Placental pericyte (primary cell): ENCODE measurements around a stretch of chr2.

GRCh38 chr2:113502941-113503287, 4.4 kb downstream of the FOXD4L1 start:
- CAGE, long polyA plus RNA = no peak

GRCh38 chr2:113675730-113676384, 48.8 kb downstream of the RABL2A start:
- CAGE, long polyA plus RNA = no peak

DNA sequence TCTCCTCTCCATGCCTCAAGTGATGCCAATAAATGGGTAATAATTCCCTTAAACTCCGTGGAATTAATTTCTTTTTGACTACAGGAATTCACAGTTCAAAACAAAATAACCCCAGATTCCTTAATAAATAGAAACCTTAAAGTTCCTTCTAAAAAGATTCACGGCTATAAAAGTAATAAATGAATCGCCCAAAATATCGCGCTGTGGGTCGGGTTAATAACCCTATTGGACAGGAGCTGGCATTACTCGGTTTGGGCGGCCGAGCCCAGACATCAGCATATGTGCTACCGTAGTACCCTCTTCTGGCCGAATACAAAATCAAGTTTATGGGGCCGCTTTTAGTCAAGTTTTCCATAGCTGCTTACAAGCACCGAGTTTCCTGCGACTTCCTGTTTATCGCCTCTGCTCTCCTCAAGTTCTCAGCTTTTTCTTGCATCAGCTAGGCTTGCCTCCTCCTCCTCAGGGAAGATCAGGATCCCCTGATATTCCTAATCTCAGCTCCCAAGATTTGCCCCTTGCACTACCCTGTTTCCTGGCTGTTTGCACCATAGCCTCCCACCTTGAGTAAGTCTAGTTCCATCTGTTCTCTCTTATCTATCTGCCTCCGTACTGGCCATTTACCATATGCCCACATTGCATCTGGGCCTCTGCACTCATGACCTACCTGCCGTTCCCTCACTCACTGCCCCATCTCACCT, 56.2 kb downstream of the SLC35F5 start:
- CAGE, long polyA plus RNA = no peak

DNA sequence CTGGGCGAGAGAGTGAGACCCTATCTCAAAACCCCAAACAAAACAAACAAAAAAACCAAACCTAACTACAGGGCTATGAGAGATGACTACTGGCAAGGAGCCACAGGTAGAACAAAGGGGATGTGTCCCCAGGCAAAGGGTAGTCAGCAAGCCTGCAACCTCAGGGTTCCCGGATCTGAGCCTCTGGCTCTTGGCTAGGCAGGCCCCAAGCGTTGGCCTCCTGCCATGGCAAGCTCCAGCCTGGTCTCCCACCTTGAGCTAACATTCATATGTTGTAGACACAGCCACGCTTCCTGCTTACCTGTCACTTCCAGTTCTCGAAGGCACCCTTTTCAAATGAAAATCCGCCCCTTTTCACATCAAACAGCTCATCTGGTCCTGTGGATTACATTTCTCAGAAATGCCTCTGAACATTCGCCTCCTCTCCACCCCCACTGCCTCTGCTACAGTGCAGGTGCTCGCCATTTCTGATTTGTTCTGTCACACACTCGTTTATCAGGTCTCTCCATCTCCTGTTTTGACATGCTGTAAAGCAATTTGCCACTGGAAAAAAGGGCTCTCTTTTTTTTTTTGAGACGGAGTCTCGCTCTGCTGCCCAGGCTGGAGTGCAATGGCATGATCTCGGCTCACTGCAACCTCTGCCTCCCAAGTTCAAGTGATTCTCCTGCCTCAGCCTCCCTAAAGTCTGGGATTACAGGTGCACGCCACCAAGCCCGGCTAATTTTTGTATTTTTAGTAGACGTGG, 13.1 kb upstream of the ACTR3 start:
- CAGE, long polyA plus RNA = no peak

DNA sequence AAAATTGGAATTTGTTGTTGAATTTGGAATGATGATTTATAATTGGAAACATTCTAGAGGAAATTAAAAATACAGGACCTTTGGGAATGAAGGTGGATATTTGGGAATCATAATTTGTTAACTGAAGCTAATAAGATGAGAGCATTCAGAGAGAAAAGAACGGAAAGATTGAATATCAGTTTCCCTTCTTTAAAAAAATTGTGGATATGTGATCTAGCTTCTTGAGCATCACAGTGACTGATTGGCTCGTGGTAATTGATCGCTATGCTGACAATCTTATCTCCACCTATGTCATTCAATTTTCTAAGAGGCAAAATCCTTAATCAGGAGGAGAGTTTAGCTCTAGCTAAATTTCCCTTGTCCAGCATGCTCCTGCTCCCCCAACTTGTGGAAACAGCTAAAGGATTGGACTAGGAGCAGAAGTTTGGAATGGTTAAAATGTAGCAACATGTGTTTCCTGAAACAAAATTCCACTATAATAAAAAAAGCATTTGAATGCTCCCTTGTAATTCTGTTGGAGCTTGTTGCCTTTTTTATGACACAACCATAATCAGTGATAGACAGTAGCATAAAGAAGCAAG, 6.7 kb downstream of the ACTR3 start:
- CAGE, long polyA plus RNA = no peak

DNA sequence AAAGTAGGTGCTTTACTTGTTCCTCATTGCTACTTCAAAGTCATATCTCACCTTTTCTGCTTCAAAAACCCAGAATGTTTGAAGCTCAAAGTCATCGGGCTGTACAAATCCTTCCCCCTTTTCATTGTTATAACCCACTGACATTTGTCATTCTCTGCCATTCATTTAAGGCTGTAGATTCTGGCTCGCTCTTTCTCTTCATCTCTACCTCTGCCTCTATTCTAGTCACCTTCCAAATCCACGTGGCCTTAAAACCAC, 1119.6 kb downstream of the DPP10 start:
- CAGE, long polyA plus RNA = no peak

GRCh38 chr2:117803667-117804436, 10.6 kb upstream of the DDX18 start:
- CAGE, long polyA plus RNA = no peak

- CAGE, long polyA plus RNA = no peak
These were observed 929 bp downstream of the DDX18 start for GRCh38 chr2:117815567-117815673.

GRCh38 chr2:118077471-118078193, 10.6 kb upstream of the INSIG2 start:
- CAGE, long polyA plus RNA = no peak

DNA sequence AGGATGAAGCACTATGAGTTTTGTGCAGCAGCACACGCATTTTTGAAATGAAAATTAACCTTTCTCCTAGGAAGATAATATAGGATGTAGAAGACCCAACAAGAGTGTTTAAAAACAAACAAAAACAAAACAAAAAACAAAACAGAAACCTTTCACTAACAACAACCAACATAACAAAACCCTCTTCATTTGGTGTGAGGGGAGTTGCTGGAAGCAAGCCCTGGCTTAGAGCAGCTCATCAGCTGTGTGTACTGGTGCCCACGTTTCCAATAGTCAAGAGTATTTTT, 134.3 kb downstream of the INSIG2 start:
- CAGE, long polyA plus RNA = no peak

GRCh38 chr2:118224955-118225326, 136.7 kb downstream of the INSIG2 start:
- CAGE, long polyA plus RNA = no peak

GRCh38 chr2:118604271-118604878, 243.1 kb downstream of the EN1 start:
- CAGE, long polyA plus RNA = no peak

GRCh38 chr2:118808050-118808399, 39.4 kb downstream of the EN1 start:
- CAGE, long polyA plus RNA = no peak

DNA sequence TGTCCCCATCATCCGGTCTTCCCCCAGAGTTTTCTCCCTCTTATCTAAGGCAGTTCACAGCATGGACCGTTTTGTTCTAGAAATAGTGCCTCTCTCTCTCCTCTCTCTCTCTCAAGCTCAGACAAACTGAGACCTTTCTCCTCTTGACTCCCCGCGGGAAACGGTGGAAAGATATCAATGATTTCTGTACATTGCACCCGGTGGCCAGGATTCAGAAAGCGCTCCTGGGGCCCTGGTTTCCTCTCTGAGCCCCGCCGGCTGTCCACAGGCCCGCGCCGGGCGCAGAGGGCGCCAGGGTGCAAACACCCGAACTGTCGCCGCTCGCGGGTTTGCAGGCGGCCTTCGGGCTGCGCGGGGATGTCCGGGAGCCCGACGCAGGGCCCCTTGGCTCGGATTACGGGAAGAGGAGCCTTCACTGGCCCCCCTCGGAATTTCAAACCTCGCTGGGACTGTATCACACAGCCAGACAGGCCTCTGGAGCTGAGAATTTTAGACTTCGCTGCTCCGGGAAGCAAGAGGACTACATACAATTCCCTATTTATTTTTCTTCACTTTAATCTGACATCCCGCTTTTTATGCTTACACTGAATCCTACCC, 5.2 kb upstream of the EN1 start:
- CAGE, long polyA plus RNA = no peak

DNA sequence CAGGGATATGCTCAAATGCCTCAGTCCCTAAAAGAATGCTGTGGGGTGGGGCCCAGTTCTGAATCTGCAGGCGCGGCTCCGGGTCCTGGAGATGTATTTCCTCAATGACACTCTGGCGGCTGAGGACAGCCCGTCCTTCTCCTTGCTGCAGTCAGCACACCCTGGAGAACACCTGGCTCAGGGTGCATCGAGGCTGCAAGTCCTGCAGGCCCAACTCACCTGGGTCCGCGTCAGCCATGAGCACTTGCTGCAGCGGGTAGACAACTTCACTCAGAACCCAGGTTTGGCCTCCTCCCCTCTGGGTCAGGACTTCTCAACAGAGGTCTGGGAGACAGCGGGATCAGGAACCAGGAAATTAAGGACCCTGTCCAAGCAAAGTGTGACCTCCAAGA, 28.1 kb downstream of the MARCO start:
- CAGE, long polyA plus RNA = no peak

DNA sequence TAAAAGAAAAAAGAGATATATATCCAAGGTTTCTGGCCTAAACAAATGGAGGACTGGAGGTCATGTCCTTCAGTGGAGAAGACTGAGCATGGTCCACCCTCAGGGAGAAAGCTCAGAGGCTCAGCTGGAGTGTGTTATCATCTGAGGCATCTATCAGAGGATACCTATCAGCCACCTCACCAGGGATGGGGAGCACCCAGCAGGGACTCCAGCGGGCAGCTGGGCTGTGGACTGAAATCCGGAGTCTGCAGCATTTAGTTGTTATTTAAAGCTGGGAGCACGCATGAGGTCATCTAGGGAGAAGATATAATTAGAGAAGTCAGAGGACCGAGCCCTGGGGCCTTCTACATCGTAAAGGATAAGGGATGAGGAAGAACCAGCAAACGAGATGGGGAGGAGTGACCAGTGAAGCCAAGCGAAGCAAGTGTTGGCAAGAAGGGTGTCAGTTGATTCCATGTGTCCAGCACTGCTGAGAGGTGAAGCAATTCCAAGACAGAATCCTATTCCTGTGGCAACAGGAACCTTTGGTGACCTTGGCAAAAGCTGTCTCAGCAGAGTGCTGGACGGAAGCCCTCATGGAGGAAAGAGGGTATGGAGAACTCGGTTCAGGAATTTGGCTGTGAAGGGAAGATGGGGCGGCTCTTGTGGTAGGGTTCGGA, 70.3 kb downstream of the STEAP3 start:
- CAGE, long polyA plus RNA = no peak

GRCh38 chr2:119305830-119307050, 60.4 kb downstream of the C2orf76 start:
- CAGE, long polyA plus RNA = no peak

GRCh38 chr2:119429466-119430129, 2.1 kb upstream of the TMEM37 start:
- CAGE, long polyA plus RNA = no peak

GRCh38 chr2:119430640-119430963, 1.1 kb upstream of the TMEM37 start:
- CAGE, long polyA plus RNA = no peak

DNA sequence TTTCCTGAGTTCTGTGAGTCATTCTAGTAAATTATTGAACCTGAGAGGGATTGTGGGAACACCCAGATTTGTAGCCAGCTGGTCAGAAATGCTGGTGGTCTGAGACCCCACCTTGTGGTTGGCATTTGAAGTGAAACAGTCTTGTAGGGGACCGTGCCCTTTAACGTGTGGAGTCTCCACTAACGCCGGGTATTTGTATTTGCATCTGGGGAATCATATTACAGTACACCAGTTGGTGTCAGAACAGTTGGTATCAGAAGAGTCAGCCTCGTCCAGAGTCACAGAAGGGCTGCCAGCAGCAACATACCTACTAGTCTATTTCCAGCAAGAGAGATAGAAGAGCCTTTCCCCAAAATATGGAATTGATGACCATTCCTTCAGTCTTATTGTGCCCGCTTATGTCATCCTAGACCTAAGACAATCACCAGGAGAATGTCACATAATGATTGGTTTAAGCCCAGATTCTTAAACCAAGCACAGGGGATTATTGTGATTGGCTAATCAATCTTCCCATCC, 38.2 kb upstream of the PTPN4 start:
- CAGE, long polyA plus RNA = no peak